HT-29 (cell line): ENCODE measurements around a stretch of chr22.

DNA sequence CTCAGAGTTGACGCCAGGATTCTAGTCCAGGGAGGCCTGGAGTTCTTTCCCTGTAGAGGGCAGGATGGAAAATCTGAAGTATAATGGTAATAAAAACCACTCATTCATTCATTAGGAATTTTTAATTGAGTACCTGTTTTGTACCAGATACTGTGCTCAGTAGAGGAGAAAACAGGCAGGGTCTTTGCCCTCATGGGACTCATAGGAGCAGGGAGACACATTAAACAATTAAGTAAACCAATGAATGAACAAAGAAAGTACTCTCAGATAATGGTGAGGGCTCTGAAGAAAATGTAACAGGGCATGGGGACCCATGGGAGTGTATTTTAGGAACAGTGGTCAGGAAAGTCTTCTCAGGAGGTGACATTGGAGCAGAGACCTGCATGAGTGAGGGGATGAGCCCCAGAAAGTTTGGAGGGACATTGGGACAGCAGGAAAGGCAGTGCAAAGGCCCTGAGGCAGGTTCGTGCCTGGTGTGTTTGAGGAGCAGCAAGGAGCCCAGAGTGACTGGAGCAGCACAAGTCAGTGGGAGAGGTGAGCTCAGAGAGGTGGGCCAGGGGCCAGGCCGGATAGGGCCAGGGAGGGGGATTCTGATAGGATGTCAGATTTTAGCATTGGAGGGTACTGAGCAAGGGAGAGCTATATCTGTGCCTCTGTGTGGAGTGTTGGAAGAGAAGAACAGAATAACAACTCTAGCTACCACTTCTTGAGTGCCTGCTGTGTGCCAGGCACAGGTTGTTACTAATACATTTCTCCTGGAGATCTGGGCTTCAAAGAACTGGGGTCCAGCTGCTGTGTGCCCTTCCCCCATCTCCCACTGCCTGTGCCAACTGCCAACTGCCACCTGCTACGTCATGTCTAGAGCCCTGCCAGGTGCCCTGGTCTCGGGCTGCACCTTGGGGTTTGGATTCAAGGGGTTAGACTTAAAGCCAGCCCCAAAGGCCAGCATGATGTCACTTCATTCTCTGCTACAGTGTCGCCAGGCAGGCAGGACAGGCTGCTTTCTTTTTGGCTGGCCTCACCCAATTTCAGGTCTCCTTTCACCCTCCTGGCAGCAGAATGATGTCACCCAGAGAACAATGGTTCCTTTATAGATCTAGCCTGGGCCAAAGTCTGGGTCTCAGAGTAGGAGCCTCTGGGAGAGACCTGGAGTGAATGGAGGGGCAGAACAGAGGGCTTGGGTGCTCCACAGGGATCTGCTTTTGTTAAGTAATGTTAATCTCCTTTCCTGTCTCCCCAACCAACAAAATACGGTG is 79.9 kb upstream of the CRYBB3 start:
- RAMPAGE, long total RNA = no peak

GRCh38 chr22:25148087-25148371 is 51.6 kb upstream of the CRYBB3 start:
- RAMPAGE, long total RNA = no peak

- RAMPAGE, long total RNA = no peak
Measured at GRCh38 chr22:25406522-25406742, 158.0 kb upstream of the GRK3 start.

DNA sequence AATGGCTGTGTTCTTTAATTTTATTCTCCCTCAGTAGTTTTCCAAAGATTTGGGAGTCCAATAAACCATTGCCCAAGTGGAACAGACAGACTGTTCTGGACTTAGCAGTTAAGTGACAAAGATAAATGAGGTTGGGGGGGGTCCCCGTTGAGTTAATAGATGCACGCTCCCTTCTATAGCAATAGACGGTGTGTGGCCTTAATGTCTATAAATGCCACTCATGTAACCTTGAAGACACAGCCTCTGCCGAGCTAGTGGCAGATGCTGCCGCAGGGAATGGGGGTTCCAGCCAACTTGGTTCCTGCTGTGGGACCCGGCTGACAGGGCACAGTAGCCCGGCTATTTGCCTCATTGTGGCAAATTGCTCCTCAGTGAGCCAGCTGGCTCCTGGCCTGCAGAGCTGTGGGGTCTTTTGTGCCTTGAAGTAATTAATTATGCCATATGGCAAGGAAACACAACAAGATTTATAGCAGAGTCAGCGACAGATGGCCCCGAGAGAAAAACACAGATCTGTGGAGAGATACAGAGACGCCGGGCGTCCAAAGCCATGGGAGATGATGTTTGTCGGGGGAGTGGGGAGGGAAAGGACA is 71.2 kb upstream of the GRK3 start:
- RAMPAGE, long total RNA = no peak

- RAMPAGE, long total RNA = no peak
Measured at GRCh38 chr22:25539238-25539694, 25.2 kb upstream of the GRK3 start.

DNA sequence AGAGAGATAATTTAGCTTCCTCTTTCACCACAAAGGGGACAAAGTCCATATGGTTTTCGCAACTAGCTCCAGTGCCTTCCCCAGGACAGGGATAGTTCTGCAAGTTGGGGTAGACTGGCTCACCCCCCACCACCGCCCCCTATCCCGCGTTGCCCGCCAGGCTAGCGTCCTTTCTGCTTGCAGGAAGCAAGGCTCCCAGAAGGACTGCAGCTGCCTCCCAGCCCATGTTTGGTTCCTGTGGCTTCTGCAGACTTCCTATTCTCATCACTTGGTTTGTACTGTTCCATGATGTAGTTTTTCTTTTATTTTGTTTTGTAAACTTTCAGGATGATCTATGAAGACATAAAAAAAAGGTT is 75.6 kb upstream of the MYO18B start:
- RAMPAGE, long total RNA = no peak

GRCh38 chr22:25761946-25762706 is 20.1 kb downstream of the MYO18B start:
- RAMPAGE, long total RNA = no peak

- RAMPAGE, long total RNA = no peak
Measured at GRCh38 chr22:25987889-25988276, 181.4 kb upstream of the SEZ6L start.

GRCh38 chr22:26416736-26417373 is 12.2 kb upstream of the ASPHD2 start:
- RAMPAGE, long total RNA = no peak

DNA sequence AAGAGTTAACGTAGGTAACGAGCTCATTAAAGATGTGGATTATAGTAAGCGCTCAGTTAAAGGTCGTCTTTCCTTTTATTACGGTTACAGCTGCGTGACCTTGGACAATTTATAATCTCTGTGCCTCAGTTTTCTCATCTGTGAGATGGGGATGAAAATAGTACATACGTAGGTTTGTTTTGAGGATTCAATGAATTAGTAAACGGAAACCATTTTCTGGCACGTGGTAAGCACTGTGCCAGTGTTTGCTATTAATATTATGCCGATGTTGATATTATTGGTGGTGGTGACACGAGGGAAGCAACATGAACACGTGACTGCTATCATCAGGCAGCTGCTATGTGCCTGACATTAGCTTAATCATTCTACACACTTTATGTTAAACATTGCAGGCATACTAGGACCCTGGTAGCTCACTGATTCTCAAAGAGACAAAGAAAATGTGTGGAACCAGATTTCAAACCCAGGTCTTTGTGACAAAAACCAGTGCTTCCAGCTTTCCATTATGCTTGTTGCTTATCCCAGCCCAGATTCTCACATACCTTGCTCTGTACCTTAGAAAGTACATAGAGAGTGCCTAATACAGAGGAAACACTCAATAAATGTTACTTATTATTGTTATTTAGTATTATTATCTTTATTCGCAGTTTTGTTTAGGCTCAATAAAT is 670 bp downstream of the SRRD start:
- RAMPAGE, long total RNA = no peak

DNA sequence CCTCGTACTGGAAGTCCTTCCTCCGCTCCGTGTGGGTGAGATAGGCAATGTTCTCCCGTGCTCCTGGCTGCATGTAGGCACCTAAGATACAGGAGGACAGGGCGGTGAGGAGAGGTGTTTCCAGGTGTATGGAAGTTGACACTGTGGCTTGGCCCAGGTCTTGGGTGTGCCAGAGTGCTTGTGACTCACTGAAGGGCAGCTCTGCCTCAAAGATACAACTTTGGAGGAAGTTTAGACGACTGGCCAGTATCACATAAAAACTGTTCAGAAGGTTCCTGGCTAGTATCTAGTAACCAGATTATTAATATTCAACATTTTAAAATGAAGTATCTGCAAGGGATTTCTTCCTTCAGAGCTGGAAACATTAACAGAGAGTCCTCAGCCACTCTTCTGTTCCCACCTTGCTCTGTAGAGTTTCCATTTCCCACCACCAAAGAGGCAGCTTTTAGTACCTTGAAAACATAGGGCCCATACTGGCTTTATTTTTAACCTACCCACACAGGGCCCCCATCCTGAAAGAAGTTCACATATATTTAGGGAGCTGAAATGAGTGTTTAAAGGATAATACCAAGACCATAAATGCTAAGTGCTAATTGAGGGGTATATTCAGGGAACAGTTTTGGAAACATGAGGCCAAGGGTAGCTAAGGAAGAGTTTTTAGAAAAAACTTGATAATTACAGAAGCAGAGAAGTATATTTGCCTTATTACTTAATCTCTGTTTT is 8.8 kb downstream of the SRRD start:
- RAMPAGE, long total RNA = no peak

DNA sequence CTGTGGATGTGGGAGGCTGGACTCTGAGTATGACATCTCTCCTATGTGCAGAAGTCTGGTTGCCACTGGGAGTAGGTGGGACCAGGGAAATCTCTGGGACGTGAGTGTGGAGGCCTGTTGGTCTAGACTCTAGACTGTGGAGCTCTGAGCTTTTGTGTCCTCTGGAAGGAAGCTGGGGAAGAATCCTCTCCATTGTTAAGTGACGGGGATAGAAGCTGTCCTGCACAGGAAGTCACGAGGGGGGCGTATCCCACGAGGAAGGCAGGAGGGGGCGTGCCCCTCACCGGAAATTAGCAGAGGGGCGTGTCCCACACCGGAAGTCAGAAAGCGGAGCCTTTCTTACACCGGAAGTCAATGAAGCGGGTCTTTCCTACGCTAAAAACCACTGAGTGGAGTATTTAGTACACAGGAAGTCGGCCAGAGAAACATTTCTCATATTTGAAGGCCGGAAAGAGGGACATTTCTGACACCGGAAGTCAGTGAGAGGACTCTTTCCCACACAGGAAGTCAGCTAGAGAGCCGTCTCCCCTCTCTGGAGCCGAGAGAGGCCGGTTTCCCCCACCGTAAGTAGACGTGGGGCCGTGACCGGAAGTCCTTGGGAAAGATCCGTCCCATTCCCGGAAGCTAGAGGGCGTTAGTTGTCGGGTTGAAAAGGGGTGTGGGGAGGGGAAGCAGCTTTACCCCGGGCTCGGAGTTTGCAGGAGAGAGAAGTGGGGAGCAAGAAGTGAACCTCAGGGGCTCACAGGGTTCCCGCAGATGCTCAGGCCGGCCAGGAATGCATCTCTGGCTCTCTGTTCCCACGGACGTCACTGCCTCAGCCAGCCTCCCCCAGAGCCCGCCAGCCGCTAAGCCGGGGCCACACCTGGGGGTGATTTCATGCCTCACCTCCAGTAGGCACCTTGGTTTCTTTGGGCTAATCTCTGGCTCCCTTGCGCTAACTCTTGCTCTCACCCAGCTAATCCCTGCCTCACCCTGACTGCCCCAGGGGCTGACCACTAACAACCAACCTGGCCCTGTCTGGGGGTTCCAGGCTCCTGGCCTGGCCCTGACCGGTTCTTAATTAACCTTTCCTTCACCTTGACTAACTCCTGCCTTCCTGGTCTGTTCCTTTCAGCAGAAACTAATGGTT is 51.0 kb downstream of the CRYBA4 start:
- RAMPAGE, long total RNA = no peak

DNA sequence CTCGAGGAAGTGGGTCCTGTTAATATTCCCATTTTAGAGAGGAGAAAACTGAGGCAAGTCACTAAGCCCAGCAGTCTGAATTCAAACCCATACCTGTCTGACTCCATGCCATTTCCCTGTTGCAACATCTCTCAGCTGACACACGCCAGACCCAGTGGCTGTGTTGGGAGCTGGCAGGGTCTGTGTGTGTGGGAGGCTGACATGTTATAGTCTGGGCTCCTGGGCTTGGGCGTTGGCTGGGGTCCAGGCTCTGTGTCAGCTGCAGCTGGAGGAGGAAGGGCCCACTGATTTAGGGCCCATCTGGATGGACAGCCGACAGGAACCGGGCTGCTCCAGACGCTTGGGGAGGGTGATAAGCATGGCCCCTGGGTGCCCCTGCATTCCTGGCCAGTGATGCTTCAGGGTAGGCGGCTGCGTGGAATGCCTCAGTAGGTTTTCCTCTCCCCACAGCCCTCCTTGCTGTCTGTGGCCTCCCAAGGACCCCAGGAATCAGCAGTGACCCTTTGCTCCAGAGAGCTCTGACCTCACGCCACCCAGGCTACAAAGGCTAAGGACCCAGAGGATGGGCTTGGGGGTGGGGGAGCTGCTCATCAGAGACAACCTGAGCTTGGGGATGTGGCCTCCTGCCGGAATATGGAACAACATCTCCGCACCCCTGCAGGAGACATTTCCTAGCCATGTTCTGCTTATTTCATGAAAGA is 562.4 kb downstream of the MN1 start:
- RAMPAGE, long total RNA = no peak

DNA sequence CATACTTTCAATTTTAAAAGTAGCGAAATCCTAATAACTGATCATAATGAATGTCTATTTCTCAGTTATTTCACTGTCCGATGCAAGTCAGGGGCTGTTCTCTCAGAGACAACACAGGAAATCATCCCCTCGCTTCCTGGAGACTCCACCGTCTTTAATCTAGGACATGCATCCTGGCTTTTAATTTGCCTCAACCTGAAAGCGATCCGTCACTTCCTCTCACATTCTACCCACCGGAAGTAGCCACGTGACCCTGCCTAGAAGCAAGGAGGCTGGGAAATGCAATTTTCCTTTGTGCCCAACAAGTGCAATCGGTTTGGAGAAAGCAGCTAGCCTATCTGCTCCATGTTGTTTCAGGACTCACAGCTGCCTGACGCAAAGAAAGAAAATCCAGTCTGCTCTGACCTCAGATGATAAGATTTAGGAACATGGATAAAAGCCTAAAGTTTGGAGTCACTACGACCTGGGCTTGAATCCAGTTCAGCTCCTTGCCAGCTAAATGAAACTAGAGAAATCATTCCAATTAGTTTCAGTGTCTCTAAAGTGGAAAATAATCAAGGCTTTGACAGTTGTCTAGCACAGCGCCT is 553.9 kb downstream of the MN1 start:
- RAMPAGE, long total RNA = no peak

GRCh38 chr22:27475261-27475468 is 326.4 kb downstream of the MN1 start:
- RAMPAGE, long total RNA = no peak

- RAMPAGE, long total RNA = no peak
Measured at GRCh38 chr22:27488751-27489565, 312.6 kb downstream of the MN1 start.

GRCh38 chr22:27654180-27655120 is 147.1 kb downstream of the MN1 start:
- RAMPAGE, long total RNA = no peak

DNA sequence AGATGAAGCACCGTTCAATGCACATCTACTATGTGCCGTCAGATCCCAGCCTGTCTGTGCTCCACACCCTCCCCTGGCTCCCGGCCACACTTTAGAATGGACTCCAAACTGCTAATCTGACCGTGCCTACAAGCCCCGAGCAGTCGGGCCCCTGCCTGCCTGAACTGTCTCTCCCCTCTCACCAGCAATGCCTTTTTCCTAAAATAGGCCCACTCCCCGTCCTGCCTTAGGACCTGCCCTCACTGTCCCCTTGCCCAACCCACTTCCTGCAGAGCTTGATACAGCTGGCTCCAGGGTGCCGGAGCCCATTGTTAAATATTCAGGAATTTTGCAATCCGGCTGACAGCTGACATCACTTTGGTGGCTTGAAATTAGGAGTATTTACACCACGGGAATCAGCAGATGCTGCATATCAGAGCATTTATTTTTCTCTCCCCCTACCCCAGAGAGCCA is 21.4 kb downstream of the MN1 start:
- RAMPAGE, long total RNA = no peak

DNA sequence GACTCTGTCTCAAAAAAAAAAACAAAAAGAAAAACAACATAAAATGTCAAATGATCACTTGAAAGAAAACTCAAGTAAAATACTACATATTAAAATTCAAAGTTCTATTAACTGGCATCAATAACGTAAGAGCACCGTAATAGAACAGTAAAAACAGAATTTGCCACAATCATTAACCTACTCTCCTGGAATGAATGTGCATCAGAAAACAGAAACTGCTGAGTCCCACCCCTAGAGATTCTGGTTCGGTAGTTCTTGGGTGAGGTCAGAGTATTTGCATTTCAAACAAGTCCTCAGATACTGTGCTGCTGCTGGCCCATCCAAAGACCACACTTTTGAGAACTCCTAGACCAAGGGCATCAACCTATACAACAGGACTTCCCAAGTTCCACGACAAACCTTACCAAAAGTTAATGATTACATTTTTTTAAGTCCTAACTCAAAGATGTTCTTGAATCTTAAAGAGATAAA is 23.4 kb downstream of the PITPNB start:
- RAMPAGE, long total RNA = no peak

DNA sequence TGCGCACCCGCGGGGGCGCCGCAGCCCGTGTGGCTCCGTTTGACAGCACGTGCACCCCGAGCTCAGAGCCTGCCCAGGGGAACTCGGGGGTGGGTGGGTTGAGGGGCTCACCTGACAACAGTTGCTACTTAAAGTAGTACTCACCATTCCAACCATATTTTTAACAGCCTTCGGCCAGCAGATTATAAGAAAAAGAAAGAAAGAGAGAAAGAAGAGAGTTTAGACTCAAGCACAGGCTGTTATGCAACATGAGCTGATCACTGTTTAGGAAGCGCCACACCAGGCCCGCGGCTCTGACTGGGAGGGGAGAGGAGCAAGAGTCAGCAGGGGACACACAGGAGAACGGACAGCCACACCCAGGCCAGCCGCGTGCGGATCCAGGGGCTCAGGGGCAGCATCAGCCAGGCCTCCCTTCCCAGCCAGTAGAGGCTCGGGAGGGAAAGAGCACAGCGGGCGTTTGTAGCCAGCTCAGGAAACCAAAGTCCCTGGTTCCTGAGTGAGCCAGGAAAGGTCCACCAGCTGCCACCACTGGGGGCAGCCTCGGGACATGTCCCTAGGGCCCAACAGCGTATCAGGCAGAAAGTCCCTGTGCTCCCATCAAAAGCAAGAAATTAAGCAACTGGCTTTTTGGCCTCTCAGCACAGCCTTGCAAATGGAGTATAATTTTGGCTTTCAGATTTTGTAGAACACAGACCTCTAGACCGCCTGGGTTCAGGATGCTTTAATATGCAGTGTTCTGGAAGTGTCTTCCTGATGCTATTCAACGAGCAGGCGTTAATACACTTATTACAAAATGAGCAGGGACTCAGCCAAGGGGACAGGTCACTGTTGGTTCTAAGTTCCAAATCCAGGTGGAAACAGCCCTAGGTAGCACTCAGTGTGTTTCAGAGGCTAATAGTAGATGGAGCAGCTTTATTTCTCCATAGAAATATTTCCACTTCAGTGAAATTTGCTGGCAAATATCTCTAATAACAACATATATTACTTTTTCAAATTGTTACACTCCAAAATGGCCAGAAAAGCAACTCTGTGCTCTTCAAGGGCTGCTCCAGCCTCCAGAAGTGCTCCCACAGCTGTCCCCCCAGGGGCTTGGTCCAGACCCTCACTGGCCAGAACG is 71.9 kb upstream of the PITPNB start:
- RAMPAGE, long total RNA = no peak